Thoracic aorta (tissue), 1 donor: Measurements from ENCODE around the gene MAP10.

GRCh38 chr1:232632623-232632845, 2.6 kb upstream of the SIPA1L2 start:
- RAMPAGE, long total RNA, result no peak

- RAMPAGE, long total RNA, result no peak
These were observed 59.8 kb upstream of the MAP10 start for GRCh38 chr1:232745534-232745769.

DNA sequence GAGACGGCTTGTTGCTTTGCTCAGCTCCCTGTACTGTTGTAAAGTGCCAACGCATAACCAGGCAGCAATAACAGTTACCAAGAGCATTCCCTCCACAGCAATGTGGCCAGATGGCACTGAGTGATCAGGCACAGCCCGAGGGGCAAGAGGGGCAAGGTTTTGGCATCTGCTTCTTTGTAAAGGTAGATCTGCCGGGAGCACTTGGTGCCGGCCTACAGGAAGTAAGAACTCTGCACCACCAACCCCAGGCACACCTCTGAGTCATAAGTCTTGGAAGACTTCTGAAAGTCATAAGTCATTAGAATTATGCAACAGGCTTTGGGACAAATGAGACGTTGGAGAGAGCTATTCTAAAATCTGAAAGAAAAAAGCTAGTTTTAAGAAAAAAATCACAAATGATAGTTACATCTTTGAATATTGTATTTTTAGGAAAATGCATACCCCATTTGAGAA, 37.9 kb upstream of the MAP10 start:
- RAMPAGE, long total RNA, result no peak

GRCh38 chr1:232805031-232806325, at the start of gene MAP10:
MAP10 (plus strand) TSS chr1:232805416.
- RAMPAGE, long total RNA, result no peak

- RAMPAGE, long total RNA, result no peak
These were observed 147.7 kb downstream of the NTPCR start for GRCh38 chr1:233098124-233098514.

- RAMPAGE, long total RNA, result no peak
These were observed 157.5 kb downstream of the NTPCR start for GRCh38 chr1:233107687-233108517.

DNA sequence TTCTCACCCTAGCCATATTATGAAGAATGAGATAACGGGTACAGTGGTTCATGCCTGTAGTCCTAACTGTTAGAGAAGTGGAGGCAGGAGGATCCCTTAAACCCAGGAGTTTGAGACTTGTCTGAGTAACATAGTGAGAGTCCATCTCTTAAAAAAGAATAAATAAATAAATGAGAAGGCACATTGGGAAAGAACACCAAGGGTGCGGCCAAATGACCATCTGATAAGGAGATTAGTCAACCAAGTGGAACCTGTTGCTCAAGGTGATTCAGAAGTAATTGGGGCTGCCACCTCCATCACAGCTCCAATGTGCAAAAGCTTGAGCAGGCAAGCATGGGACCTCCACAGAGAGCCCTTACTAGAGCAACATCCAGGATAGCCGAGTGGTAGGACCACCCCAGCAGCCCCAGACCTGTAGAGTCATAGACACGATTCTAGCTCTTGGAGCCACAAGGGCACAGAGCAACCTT, 40.7 kb downstream of the KCNK1 start:
- RAMPAGE, long total RNA, result no peak

DNA sequence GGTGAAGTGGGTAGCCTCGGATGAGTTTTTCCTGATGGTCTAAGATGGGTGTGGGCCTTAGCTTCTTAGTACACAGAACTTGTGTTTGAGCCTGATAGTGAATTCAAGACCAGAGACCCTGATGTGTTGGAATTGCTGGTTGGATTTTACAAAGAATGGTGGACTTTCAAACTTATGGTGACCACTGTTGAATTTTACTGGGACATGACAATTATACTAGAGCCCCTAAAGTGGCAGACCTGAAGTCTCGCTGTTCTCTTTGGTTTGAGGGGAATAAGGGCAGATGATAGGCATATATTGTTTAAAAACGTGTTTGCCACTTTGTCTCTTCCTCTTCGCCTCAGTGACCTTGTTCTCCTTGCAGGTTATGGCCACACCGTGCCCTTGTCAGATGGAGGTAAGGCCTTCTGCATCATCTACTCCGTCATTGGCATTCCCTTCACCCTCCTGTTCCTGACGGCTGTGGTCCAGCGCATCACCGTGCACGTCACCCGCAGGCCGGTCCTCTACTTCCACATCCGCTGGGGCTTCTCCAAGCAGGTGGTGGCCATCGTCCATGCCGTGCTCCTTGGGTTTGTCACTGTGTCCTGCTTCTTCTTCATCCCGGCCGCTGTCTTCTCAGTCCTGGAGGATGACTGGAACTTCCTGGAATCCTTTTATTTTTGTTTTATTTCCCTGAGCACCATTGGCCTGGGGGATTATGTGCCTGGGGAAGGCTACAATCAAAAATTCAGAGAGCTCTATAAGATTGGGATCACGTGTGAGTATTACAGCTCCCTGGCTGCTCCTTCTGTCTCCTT, 52.5 kb downstream of the KCNK1 start:
- RAMPAGE, long total RNA, result no peak

DNA sequence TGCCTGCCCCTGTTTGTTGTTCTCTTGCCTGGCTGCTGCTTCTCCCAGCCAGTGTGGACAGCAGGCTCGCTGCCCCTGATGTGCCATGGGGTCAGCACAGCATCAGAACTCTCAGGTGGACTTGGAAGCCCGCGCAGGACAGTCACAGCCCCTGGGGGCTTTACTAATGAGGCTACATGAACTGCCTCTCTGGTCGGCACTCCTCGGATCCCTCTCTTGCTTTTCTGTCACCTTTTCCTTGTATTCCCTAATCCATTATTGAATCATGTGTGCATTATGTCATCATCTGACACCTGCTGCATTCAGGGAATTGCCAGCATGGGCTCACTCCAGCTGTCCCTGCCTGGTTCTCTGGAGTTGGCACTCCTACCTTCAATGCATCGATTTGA, 100.5 kb upstream of the COA6 start:
- RAMPAGE, long total RNA, result no peak

GRCh38 chr1:234372466-234372839, 803 bp upstream of the COA6 start:
- RAMPAGE, long total RNA, result no peak

DNA sequence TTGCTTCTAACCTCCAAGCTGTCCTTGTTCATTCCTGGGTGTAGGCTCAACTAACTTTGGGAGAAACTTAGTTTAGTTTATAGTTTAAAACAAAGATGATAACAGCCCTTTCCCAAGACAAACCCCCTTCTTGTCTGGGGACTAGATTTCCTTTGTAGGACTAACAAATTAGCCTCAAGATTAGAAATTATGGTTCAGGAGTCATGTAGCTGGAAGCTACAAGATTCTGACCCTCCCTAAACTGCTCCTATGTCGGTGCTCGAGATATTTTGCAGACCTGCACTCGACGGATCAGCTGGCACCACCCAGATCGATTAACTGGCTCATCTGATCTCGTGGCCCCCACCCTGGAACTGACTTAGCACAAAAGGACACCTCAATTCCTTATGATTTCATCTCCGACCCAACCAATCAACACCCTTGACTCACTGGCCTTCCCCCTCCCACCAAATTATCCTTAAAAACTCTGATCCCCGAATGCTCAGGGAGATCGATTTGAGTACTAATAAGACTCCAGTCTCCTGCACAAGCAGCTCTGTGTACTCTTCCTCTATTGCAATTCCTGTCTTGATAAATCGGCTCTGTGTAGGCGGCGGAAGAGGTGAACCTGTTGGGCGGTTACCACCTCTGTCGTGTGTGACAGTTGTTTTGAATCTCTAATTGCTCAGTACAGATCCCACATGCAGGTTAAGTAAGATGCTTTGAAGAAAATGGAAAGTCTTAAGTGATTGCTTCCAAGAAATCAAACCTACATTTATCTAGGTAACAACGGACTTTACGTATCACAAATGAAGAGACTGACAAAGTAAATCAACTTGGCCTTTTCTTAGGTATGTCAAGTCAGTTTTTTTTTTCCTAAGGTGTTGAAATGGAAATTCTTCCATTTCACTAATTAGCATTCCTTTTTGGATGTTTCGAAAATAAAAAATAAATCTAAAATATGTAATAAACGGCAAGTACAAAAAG, 35.3 kb downstream of the COA6 start:
- RAMPAGE, long total RNA, result no peak

GRCh38 chr1:234509438-234509648, 30.4 kb upstream of the TARBP1 start:
- RAMPAGE, long total RNA, result no peak

DNA sequence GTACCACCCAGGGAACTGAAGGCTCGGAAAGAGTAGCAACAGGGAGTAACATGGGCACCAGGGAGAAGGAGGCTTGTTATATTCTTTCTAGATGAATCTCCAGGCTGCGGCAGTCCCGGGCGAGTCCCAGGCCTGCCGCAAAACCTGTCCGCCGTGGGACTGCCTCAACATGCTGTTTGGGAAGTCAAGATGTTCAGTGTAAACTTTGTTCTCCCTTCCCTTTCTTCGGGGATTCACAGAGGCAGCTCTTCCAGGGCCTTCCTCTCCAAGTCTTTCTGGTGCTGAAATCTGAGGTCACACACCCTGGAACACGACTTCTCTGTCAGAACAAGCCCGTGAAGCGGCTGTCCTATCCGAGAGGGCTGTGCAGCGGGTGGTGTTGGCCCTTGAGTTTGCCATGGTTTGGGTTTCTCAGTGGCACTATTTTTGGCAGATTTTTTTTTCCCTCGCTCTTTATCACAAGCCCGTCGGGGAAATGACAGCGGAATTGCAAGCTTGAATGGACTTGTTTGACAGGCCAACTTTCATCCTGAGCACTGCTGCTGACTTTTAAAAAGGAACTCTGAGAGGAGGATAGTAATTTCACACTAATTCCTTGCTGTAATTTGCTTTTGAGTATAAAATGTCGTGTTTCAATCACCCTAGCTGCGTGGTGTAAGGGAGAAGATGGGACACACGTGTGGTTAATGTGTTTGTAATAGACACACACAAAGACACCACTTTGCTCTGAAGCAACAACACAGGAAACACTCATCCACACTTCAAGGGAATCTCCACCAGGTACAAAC, 60.0 kb upstream of the TARBP1 start:
- RAMPAGE, long total RNA, result no peak

GRCh38 chr1:234607784-234607970, 2.3 kb downstream of the IRF2BP2 start:
- RAMPAGE, long total RNA, result no peak

GRCh38 chr1:234627977-234628382, 18.0 kb upstream of the IRF2BP2 start:
- RAMPAGE, long total RNA, result no peak

GRCh38 chr1:234658112-234658700, 48.2 kb upstream of the IRF2BP2 start:
- RAMPAGE, long total RNA, result no peak

GRCh38 chr1:234716322-234717529, 106.7 kb upstream of the IRF2BP2 start:
- RAMPAGE, long total RNA, result no peak

- RAMPAGE, long total RNA, result no peak
These were observed 158.7 kb upstream of the IRF2BP2 start for GRCh38 chr1:234768635-234769054.

DNA sequence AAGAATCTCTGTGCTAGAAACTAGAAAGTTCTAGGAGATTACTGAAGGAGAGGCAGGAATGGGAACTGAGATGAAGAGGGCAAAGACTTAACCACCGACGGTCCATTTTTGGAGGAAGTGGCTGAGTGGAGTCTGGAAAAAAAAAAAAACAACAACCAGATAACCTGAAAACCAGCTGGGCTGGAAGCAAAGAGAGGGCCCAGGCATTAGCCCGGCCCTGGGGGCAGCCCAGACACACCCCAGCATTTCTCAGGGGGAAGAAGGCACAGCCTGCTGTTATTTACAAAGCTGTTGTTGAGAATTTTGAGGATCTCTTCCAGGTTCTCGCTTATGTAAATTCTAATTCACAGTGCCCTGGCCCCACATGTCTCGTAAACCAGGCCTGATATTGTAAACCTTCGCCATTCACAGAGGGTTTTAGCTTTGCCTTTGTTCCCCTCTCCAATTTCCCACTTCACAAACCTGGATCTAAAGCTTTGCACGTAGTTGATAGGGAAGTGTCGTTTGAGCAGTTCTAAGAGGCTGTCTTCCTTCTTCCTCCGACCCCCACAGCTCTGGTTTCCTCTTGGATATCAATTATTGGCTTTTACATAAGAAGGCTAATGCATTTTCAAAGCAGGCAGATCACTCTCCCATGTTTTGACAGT, 161.8 kb upstream of the IRF2BP2 start:
- RAMPAGE, long total RNA, result no peak

- RAMPAGE, long total RNA, result no peak
These were observed 234.5 kb upstream of the IRF2BP2 start for GRCh38 chr1:234844312-234845017.